GM19240 (cell line): ENCODE data around the gene C22orf42.

DNA sequence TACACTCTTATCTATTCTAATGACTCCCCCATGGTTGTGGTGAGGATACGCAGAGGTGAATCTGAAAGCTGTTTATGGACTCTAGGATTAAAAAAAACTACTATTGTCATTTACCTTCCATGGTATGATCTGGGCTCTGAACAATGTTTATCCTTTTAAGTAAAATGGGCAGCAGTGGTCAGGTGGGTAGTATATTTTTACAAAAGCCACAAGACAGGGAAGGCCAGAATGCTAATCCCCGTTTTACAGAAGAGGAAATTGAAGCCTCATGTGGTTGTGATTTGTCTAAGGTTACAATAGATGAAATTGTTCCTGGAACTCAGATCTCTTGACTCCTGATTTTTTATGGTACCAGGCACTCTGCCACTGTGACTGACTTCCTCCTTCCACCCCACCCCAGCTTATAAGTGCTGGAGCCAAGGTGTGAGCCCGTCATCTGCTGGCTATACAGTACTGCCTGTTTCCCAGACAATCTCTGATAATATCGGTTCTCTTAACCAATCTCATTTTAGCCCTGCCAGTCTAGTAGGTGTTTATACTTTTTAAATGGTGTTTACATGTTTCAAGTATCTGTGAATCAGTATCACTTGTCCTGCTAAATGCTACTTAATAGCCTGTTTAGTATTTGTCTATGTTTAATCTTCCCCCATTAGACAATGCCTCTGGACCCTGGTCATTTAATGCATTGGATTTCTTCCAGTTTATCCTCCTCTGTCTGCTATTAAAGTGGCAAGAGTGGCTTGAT is 1.9 kb downstream of the SLC5A1 start:
- RRBS = no CpG with 5 or more reads among the region's 4 CpGs

GRCh38 chr22:32159016-32159612 is at the start of gene C22orf42:
C22orf42 (minus strand) TSS chr22:32159303.
- RRBS = no CpG with 5 or more reads among the region's 6 CpGs

DNA sequence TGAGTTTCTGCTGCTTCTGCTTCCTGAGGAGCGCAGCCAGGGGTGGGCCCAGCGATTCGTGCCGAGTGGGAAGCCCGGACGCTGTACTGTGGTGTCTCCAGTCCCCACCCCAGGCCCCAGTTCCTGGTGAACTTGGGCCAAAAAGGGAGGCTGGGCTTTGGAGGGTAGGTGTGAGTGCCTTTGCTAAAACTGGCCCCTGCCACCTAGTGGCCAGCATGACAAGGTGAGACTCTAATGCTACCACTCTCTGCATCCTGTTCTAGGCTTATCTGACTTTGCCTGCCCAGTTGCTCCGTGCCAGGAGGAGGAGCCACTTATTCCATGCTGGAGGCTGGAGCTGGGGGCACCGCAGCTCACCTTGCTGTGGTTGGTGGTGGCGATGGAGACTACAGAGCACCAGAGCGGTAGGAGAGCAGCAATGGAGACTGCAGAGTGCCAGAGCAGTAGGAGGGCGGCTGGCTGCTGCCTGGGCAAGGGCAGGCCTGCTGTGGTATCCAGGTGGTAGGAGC is 2.1 kb upstream of the RFPL2 start:
- RRBS = 20% methylated on average over 4 of the region's 11 CpGs

DNA sequence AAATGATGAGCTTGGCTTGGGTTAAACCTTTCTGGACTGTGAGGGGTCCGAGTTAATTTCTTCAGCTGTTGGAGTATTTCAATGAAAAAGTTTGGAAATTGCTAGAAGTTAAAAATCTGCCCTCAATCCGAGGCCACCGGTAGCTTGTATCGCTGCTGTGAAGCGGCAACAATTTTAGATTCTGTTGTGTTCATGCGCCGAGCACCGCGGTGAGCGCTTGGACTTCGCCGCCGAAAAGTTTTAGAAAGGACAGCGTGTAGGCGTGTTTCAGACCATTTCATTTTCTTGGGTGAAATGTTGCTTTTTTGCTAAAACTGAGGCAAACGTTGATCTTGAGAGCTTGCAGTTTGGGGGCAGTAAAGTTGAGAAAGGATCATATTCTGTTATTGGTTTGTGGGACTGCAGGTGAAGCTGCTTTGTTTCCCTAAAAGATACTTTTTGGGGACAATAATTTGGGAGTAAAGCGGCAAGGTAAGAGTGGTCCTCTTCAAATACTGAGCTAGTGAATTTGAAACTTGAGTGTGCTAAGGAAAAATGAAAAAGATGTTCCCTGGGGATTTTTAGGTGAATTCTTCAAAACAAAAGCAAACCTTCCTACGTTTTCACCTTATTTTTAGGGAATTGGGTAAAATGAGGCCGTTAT is 997 bp downstream of the FBXO7 start:
- RRBS = no CpG with 5 or more reads among the region's 19 CpGs

DNA sequence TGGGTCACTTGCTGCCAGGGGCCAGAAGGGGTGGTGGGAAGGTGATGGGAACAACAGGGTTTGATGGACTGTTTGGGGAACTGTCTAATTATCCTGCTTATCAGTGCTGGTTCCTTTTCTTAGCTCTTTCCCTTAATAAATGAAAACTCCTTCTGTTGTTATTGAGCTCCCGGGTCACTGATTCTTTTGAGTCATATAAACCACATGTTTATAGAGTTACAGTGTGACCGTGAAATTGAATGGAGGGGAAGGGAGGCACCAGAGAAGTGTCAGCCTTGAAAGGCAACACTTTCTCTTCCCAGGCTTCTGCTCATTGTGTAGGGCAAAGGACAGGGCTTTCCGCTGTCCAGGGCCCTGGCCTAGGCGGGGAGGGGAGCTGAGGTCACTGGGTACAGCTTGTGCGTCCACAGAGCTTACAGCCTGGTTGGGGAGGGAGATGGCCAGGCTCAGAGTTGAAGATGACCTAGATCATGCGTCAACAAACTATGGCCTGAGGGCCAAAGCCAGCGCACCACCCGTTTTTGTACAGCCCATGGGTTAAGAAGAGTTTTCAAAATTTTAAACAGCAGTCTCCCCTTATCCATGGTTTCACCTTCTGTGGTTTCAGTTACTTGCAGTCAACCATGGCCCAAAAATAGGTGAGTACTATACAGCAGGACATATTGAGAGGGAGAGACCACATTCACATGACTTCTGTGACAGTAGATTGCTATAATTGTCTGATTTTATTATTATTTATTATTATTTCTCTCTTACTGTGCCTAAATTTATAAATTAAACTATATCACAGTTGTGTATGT is 105.3 kb downstream of the FBXO7 start:
- RRBS = no CpG with 5 or more reads among the region's 8 CpGs

GRCh38 chr22:32695337-32695969 is 106.1 kb upstream of the TIMP3 start:
- RRBS = no CpG with 5 or more reads among the region's 1 CpG

GRCh38 chr22:32717691-32718374 is 83.7 kb upstream of the TIMP3 start:
- RRBS = no CpG with 5 or more reads among the region's 10 CpGs

DNA sequence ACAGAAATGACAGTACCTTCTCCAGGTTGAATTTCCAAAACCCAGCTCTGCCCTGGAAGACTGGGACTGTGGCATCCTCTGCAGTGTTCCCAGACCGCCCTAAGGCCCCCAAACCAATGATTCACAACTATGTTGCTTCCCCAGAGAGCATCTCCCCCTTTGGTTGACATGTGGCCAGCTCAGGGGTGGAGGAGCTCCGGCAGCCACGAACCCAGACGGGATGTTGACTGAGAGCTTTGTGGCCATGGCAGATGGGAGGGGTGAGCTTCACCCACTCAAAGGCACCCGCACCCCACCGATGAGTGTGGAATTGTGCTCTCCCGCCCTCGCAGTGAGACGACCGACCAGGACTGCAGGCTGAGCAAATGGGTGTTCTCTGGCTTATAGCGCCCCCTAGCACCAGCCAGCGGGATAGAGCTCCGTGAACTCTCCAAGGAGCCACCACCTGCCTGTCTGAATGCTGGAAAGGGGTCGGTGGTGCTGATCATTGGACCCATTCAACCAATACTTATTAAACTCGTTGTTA is 4.7 kb upstream of the TIMP3 start:
- RRBS = no CpG with 5 or more reads among the region's 15 CpGs

GRCh38 chr22:32804473-32805227 is 3.1 kb downstream of the TIMP3 start:
- RRBS = no CpG with 5 or more reads among the region's 12 CpGs

DNA sequence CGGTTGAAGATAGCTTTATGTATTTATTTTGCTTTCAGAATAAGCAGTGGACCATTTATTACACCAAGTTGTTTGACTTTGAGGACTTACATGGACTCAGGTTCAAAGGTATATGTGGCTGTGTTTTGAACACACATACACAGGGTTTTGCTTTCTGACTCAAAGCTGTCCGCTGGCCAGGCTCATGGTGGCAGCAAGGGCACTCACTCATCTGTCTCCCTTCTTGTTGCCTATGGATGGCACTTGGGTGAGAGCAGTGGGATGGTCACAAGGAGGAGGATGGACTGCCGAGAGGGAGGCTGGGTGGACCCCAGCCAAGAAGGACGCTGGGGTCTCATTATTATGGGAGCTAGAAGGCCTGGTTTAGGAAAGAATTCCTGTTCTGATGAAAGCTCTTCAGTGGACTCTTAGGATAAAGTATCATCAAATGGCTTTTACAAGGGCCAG is 6.6 kb downstream of the TIMP3 start:
- RRBS = no CpG with 5 or more reads among the region's 4 CpGs

DNA sequence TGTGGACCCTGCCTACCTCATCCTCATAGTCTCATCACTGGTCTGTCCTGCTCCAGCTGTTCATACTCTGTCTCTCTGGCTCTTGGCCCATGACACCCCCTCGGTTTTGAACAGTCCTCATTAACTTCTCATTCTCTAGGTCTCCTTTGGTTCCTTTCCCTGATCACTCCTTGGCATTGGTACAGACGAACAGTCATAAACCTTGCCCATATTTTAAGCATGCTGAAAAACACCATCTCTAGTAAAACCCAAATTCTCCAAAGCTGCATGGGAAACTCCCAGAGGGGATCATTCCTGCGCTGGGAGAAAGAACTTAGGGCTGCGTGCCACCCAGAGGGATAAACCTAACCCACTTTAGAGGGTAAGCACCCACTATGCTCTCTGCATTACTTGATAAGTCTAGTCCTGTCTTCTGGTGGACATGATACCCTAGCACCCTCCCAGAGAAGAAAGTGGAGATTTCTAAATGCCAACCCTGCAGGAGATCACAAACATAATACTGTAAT is 7.1 kb downstream of the TIMP3 start:
- RRBS = no CpG with 5 or more reads among the region's 4 CpGs

- RRBS = no CpG with 5 or more reads among the region's 9 CpGs
These were observed 19.6 kb downstream of the TIMP3 start for GRCh38 chr22:32820911-32821749.

DNA sequence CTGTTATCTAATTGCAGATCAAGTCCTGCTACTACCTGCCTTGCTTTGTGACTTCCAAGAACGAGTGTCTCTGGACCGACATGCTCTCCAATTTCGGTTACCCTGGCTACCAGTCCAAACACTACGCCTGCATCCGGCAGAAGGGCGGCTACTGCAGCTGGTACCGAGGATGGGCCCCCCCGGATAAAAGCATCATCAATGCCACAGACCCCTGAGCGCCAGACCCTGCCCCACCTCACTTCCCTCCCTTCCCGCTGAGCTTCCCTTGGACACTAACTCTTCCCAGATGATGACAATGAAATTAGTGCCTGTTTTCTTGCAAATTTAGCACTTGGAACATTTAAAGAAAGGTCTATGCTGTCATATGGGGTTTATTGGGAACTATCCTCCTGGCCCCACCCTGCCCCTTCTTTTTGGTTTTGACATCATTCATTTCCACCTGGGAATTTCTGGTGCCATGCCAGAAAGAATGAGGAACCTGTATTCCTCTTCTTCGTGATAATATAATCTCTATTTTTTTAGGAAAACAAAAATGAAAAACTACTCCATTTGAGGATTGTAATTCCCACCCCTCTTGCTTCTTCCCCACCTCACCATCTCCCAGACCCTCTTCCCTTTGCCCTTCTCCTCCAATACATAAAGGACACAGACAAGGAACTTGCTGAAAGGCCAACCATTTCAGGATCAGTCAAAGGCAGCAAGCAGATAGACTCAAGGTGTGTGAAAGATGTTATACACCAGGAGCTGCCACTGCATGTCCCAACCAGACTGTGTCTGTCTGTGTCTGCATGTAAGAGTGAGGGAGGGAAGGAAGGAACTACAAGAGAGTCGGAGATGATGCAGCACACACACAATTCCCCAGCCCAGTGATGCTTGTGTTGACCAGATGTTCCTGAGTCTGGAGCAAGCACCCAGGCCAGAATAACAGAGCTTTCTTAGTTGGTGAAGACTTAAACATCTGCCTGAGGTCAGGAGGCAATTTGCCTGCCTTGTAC is 58.0 kb downstream of the TIMP3 start:
- RRBS = 55% methylated on average over 4 of the region's 12 CpGs

- RRBS = no CpG with 5 or more reads among the region's 10 CpGs
These were observed 59.6 kb downstream of the TIMP3 start for GRCh38 chr22:32860936-32861739.

GRCh38 chr22:33051817-33052766 is 6.1 kb downstream of the SYN3 start:
- RRBS = no CpG with 5 or more reads among the region's 13 CpGs

- RRBS = no CpG with 5 or more reads among the region's 15 CpGs
These were observed 215.1 kb upstream of the SYN3 start for GRCh38 chr22:33272916-33274054.

- RRBS = no CpG with 5 or more reads among the region's 14 CpGs
These were observed 279.3 kb upstream of the SYN3 start for GRCh38 chr22:33337248-33338059.

GRCh38 chr22:33492097-33492817 is 428.0 kb downstream of the LARGE1 start:
- RRBS = no CpG with 5 or more reads among the region's 7 CpGs

GRCh38 chr22:33614264-33614706 is 306.0 kb downstream of the LARGE1 start:
- RRBS = no CpG with 5 or more reads among the region's 4 CpGs

- RRBS = no CpG with 5 or more reads among the region's 4 CpGs
These were observed 195.6 kb downstream of the LARGE1 start for GRCh38 chr22:33724633-33725106.